ENCODE measurements around a stretch of chr2.

- RRBS, 2 experiments = under 1 to 7% methylated on average over 5 to 6 of the region's 74 CpGs
Observed at GRCh38 chr2:156333741-156334708, 1.5 kb upstream of the NR4A2 start.

DNA sequence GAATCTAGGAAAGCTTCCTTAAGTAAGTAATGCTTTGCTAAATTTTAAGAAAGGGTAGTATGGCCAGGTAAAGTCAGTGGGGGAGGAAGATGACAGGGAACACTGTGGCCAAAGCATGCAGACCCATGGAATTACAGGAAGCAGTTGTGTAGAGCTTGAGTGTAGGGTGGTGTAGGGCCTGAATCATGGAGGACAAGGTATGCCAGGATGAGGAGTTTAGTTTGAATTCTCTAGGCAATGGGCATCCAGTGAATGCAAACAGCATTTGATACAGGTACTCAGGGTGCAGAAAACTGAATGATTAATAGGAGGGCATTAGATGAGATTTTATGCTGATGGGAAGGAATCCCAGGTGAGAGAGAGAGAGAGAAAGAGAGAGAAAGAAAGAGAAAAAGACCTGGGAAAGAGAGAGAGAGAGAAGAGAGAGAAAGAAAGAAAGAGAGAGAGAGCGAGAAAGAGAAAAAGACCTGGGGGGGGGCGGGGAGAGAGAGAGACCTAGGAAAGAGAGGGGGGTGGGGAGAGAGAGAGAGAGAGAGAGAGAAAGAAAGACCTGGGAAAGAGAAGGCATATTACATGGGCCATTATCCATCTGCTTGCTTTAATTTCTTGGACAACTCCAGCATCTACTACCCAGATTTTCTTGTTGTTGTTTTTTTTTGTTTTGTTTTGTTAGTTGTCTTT lies 98.9 kb downstream of the GPD2 start:
- RRBS, 2 experiments = no CpG with 5 or more reads among the region's 2 CpGs

DNA sequence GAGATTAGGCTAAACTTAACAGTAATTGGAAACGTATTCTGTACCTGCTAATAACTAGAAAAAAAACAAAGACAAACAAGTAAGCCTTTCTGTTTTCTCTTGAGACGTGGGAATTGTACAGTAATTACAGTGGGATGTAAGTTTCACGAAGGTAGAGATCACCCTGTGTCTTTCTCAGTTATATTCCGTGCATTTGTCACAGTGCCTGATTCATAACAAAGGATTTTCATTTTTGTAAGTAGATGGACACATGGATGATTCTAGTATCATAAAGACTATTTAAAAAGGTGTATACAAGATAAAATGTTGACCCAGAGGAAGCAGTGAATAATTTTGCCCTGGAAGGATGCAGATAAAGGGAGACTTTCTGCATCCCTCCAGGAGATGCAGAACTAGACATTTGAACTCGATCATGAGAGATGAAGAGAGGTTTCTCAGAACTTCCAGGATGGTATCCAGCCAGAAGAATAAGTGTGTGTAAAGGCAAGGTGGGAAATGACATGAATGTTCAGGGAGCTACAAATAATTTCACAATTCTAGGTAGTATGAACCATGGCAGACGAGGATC lies 110.8 kb downstream of the GPD2 start:
- RRBS, 2 experiments = no CpG with 5 or more reads among the region's 6 CpGs

GRCh38 chr2:157298427-157299122 lies 27.0 kb downstream of the ERMN start:
- RRBS, 2 experiments = no CpG with 5 or more reads among the region's 32 CpGs

GRCh38 chr2:157426473-157427105 lies 17.3 kb downstream of the CYTIP start:
- RRBS, 2 experiments = no CpG with 5 or more reads among the region's 4 CpGs

DNA sequence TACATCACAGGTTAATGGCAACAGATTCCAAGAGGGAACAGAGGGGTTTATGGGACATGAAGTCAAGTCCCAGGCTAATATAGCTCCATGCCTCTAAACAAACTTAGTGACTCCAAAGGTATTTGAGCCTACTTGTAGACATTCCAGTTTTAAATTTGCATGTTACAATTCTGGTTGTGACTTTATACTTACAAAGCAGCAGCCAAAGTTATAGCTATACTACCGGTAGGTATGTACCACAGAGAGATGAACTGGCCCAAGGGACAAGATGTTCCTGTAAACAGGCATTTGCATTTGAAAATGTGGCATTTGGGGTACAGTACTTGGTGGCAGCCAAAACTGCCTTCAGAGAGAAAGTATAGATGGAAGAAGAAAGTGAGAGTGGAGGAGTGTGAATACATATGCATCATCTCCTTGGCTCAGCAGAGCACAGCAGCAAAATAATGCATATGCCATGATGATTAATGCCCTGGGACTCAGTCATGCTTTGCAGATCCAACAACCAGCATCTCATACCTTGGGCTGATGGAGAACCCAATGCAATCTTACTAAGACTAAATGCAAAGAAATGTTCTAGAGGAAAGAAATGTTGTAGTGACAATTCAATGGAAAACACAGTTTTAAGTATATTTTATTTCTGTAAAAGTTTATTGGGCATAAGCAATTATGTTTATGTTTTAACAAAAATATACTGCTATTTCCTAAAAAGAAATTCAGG lies 29.6 kb upstream of the CYTIP start:
- RRBS, 2 experiments = no CpG with 5 or more reads among the region's 1 CpG

DNA sequence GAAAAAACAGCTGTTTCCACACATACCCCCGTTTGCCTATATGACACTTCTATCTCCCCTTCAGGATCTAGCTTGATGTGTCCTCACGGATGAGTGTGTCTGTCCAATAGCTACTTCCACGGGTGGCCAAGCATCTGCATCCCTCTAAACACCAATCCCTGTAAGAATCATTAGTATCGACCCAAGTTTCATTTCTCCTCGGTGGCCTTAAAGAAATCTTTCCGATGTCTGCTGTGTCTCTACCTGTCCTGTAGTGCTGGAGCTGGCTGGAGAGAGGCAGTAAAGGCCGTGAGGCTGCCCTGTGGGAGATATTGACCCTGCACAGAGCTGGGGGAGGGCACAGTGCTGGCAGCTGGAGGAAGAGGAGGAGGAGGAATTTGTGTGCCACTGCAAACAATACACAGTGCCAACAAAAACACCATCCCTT lies 44.8 kb upstream of the CYTIP start:
- RRBS, 2 experiments = no CpG with 5 or more reads among the region's 7 CpGs

- RRBS, 2 experiments = no CpG with 5 or more reads among the region's 3 CpGs
Observed at GRCh38 chr2:157529450-157529741, 85.5 kb upstream of the CYTIP start.

DNA sequence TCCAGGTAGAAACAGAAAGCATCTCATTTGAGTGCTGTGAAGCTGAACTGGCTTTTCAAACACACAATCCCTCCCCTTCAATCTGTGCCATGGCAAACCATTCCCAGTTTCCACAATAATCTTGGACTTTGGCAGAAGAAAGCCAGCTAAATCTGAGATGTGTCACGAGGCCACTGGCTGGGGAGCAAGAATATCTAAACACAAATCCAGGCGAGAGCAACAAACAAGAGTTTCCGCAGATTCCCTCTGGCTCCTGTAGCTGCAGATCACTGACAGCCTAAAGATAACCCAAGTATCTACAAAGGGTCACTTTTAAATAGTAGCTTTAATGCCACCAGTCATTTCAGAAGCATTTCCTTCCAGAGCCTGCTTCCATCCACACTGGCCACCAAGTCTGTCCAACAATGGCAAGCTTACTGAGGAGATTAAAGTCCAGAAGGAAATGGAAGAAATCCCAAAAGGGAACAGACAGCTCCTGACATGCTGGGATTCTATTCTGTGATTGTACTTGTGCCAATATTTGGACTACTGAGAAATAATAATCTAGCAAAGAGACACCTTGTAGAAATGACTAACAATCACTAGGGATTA lies 86.8 kb downstream of the ACVR1 start:
- RRBS, 2 experiments = no CpG with 5 or more reads among the region's 3 CpGs

DNA sequence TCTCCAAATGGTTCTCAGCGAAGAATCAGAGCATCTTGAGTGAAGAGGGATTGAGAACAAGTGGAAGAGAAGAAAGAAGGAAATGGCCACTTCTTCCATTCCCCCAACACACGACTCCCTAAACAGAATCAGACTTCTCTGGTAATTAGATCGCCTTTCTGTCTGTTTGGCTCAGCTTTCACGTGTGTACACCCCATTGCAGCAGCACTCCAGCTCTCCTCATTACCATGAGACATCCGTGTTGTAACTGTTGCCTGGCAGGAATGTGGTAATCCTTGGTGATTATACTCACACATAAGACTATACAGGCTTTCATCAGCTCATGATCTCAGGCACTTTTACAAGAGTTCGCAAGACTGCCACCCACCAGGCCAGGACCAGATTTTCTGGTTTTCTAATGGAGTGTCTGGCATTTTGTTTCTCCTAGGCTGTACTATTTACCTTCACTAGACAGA lies 50.3 kb downstream of the ACVR1 start:
- RRBS, 2 experiments = no CpG with 5 or more reads among the region's 6 CpGs

DNA sequence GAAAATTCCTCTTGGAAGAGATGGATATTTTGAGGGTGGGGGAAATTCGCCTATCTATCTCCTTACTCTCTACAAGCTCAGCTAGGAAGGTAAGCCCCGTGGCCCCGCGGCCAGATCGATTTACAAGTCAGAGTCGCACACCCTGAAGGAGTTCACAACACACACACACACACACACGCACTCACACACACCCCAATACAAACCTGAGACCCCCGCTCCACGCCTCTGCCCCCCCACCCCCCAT lies 876 bp downstream of the ACVR1 start:
- RRBS, 2 experiments = no CpG with 5 or more reads among the region's 9 CpGs

DNA sequence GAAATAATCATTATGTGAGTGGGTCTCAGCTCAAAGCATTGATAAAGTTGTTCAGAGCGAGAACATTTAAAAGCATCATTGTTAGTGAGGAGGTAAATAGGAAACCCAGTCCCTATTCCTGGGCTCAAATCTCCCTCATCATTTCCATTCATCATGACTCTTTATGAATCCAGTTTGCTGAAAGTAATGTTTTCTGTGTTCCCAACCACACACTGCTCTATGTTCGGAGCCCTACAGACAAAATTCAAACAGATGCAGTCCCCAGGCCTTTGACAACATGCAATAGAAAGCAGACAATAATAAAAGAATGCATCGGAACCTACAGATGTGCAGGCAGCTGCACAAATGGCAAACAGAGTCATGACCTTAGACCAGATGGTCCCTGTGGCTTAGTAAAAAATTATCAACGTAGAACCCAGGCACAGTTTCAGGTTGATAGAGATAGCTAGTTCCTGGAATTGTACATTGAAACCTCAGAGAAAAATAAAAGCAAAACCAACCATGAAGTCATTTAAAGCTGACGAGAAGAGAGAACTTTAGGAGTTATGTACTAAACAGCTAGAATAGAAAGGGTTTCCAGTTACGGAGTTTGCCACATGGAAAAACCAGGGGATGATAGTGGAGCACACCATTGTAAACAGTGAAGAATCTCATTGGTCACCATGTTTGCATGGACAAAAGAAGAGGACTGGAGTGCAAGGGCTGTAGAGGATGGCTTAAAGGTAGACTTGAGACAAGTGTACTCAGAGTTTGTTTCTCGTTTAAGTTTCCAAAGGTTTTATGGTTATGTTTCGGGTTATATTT lies 23.1 kb upstream of the ACVR1 start:
- RRBS, 2 experiments = no CpG with 5 or more reads among the region's 8 CpGs

DNA sequence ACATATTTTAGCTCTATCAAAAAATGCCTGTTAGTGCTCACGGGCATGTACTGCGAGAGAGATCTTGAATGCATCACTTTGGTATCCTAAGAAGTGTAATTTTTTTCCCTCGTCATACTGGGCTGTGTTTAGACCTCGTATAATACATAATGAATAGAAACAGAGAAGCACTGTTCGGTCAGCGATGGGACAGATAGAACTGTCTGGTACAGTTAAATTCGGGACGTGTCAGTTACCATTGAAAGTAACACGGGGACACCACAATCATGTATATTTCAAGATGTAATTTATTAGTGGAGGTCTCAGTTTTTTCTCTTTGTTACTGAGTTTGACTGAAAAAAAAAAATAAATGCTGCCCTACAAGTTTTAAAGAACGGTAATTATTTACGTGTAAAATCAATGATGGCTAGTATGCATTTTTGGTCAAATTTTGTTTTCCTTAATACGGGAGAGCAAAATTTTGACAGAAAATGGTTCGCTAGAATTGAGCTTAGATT lies 1.9 kb downstream of the PKP4 start:
- RRBS, 2 experiments = no CpG with 5 or more reads among the region's 13 CpGs

GRCh38 chr2:158470874-158471308 lies 14.1 kb downstream of the PKP4 start:
- RRBS, 2 experiments = no CpG with 5 or more reads among the region's 3 CpGs

GRCh38 chr2:158558240-158558663 lies 101.5 kb downstream of the PKP4 start:
- RRBS, 2 experiments = no CpG with 5 or more reads among the region's 2 CpGs

DNA sequence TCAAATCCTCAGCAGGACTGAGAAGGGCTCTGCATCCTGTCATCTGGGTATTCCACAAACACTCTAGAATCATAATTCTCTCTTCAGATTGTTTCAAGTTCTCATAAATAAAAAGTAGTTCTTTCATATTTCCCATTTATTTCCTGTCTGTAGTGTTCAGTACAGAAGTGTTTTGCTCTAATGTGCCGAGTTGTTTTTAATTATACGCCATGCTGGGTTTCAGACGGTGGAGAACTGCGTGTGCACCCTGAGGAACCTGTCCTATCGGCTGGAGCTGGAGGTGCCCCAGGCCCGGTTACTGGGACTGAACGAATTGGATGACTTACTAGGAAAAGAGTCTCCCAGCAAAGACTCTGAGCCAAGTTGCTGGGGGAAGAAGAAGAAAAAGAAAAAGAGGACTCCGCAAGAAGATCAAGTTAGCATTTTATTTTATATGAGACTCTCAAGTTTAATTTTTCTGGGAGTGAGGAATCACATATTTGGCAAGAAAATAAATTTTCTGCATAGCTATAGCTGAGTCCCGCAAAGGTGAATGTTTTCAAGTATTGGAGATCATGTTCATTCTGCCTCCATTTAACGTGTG lies 132.4 kb upstream of the DAPL1 start:
- RRBS, 2 experiments = no CpG with 5 or more reads among the region's 10 CpGs

- RRBS, 2 experiments = no CpG with 5 or more reads among the region's 3 CpGs
Observed at GRCh38 chr2:158716328-158716632, 78.8 kb upstream of the DAPL1 start.

DNA sequence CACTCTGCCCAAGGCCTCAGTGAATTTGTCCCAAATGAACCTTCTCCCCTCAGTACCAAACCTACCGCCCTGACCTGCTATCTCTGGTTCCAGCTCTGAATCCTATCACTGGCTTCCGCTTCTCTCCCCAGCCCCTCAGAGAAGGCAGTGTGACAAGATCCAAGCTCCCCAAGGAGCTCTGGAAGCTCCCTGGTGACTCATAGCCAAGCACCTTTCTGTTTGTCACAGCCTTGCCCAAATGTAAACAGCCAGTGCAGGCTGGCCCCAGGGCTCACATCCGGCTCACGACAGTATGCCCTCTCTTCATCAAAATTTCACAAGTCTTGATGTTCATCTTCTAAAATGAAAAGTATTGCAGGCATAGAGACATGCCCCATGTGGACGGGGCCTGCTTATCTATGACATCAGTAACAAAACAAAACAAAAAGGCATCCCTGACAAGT lies 71.2 kb upstream of the DAPL1 start:
- RRBS, 2 experiments = no CpG with 5 or more reads among the region's 5 CpGs

GRCh38 chr2:158724290-158724768 lies 70.8 kb upstream of the DAPL1 start:
- RRBS, 2 experiments = no CpG with 5 or more reads among the region's 8 CpGs

- RRBS, 2 experiments = no CpG with 5 or more reads among the region's 7 CpGs
Observed at GRCh38 chr2:158936856-158937556, 31.4 kb upstream of the TANC1 start.

All from Panc1 (cell line).